Breast epithelium (tissue), 2 donors: ENCODE measurements around a stretch of chr9.

GRCh38 chr9:133683406-133684520 is 47.6 kb downstream of the DBH start:
- PRO-cap, result no peak
- RAMPAGE, long total RNA, 2 experiments, result no peak in any of the 2 experiments

- PRO-cap, result no peak
- RAMPAGE, long total RNA, 2 experiments, result no peak in any of the 2 experiments
Measured at GRCh38 chr9:133706867-133707495, 31.2 kb downstream of the SARDH start.

DNA sequence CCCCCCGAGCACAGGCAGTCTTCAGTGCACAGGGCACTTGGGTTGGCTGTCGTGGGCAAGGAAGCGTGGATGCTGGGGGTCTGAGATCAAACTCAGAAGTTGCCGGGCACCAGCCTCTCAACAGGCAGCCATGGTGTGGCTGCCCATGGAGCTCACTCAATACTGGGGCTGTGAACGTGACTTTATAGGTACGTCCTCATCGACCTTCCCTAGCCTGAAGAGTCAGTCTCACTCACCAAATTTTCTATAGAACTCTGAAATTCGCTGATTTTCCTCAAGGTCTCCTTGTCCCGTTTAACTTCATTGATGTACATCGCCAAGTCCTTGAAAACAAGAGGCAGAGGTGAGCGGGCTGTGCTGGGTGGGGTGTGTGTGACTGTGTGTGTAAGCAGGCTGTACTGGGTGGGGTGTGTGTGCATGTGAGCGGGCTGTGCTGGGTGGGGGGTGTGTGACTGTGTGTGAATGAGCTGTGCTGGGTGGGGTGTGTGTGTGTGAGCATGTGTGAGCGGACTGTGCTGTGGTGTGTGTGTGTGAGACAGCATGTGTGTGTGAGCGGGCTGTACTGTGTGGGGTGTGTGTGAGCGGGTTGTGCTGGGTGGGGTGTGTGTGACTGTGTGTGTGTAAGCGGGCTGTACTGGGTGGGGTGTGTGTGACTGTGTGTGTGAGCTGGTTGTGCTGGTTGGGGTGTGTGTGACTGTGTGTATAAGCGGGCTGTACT is 53.6 kb upstream of the SARDH start:
- PRO-cap, result no peak
- RAMPAGE, long total RNA, 2 experiments, result no peak in any of the 2 experiments

- PRO-cap, result no peak
- RAMPAGE, long total RNA, 2 experiments, result no peak in any of the 2 experiments
Measured at GRCh38 chr9:133823055-133824274, 85.3 kb upstream of the SARDH start.

DNA sequence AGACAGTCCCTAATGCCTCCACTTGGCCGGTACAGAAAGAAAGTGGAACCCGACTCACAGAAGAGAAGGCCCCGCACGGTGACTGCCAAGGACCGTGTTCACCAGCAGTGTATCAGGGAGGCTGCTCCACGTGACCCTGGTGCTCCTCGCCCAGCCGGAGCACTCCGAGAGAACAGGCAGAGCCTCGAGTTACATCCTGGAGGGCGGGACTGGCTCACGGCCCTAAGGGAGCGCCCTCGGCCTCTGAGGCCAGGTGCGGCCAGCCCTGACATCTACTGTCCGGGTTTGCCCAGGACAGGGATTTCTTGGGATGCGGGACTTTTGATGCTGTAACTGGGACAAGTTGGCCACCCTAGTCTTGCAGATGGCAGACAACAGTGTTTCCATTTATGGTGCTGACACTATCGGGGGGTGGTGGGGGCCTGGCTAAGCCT is 104.1 kb upstream of the SARDH start:
- PRO-cap, result no peak
- RAMPAGE, long total RNA, 2 experiments, result no peak in any of the 2 experiments

GRCh38 chr9:133937229-133937821 is 54.8 kb downstream of the VAV2 start:
- PRO-cap, result no peak
- RAMPAGE, long total RNA, 2 experiments, result no peak in any of the 2 experiments

DNA sequence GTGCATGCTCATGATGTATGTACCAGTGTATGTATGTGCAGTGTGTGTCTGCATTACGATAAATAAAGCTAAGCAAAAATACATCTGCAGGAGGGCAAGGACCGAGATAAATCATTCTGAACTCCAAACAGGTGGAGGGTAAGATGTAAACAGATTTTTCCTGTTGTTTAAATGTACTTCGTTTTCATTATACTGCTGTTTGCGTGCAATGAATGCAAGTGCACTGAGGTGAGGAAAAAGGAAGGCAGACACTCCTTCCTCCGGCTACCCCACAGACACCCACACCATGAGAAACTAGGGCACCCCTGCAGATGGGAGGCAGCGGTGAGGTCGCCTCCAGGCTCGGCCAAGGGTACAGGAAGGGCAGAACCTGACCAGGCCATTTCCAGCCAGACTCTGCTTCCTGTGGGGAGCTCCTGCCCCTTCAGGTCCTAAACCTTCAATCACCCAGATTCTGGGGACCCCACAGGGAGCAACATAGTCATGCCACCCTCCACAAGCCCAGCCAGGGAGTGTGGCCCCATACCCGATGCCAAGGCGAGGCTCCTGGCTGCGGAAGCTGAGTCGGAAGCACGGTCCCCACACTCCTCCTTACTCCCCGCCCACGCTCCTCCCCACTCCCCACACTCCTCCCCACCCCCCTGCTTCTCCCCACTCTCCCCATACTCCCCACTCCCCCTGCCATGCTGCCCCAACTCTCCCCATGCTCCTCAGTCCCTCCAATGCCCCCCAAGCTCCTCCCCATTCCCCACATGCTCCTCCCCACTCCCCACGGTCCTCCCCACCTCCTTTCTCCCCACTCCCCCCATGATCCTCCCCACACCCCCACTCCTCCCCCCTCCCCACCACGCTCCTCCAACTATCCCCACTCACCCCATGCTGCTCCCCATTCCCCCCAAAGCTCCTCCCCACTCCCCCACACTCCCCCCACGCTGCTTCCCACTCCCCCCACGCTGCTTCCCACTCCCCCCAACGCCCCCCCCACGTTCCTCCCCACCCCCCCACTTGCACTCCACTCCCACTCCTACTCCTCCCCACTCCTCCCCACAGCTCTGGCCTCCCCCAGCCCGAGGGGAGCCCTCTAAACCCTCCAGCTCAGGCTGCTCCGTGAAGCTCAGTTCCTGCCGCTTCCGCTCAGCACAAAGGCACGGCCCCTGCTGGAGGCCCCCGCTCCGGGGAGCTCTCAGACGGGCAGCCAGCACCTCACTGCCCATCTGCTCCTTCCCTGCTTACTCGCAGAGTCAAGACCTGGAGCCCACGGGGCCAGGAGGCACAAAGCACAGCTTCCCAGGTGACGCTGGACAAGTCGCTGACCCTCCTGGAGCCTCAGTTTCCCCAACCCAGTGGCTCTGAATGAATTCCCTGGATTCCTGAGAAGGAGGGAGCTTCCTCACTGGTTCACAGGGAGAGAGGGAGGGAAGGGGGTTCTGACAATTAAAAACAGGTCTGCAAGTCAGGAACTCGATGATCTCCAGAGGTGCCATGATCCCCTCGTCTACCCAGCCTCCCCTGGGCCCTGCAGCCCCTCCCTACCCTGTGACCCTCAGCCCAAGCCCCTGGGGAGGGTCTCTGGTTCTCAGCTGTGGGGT is 36.7 kb downstream of the VAV2 start:
- PRO-cap, result no peak
- RAMPAGE, long total RNA, 2 experiments, result no peak in any of the 2 experiments

DNA sequence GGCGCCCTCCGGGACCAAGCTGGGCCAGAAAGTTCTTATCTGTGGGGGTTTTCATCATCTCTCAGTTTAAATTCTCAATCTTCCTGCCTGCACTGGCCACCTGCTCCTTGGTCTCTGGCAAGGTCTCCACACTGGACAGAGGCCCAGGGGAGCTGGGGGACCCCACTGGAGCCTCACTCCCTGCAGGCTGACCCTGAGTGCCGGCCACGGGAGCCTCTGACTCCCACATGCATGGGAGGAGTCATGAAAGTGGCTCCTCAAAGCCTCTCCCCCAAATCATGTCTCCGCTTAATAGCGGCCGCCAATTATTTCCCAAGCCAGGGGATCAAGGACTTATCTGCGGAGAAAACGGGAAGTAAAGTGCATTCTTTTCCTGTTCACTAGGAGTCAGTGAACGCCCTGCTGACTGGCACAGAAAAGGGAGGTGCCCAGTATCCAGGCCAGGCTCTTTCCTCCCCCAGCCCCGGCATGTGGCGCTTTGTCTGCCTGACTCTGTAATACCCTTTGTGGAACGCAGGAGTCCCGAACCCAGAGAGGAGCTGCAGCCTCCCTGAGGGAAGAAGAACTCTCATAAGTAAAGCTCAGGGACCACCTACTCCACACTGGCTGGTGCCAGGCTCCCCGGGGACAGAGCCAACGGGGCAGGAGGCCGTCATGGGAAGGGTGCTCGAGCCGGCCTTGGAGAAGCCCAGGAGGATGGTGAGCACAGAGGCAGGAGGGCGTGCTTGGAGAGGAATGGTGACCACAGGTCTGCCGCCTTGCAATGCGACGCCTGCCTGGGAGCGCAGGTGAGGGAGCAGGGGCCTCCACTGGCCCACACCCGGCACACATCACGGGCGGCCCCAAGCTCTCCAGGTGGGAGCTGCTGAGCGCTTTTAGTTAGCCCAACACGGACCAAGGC is 31.6 kb downstream of the VAV2 start:
- PRO-cap, result no peak
- RAMPAGE, long total RNA, 2 experiments, result no peak in any of the 2 experiments

DNA sequence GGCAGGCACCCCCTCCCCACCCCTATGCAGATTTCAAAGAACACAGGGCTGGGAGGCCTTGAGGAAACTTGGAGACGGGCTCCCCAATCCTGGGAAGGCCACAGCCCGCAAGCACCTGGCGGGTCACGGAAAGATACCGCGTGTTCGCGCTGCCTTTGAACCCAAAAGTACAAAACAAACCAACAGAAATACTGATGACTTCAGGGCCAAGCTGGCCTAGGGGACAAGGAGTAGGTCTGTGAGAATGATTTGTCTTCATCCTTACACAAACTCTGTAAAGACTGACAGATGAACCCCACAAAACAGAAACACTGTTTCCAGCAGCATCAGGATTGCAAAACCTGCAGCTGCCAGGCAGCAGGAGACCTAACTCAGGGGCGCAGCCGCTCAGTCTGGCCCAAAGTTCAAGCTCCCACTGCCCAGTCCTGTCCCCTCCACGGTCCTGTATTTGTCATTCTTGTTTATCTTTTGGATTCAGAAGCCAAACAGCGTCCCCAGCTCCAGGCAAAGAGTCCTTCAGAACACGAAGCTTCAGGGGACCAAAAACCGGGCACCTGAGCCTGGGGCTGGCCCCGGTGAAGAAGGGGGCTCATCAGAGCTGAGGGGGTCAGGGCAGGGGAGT is 13.7 kb downstream of the VAV2 start:
- PRO-cap, result no peak
- RAMPAGE, long total RNA, 2 experiments, result no peak in any of the 2 experiments

- PRO-cap, result no peak
- RAMPAGE, long total RNA, 2 experiments, result no peak in any of the 2 experiments
Measured at GRCh38 chr9:134158528-134159676, 23.0 kb downstream of the WDR5 start.

DNA sequence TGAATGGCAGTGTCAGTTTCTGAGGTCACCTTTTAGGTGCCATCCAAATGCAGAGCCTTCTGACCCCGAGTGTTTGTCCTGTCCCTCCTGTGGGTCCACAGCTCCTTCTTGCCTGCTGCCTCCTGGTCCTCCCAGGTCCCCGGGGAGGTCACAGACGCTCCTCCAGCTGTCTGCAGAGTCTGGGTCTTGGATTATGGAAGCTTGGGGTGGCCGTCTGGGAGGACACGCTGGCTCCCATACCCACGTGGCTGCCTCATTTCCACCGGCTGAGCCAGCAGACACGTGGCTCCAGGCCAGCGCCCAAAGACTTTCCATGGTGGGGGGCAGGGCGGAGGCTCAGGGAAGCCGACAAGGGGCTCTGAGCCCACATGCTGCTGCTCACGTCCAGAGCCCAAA is 52.5 kb downstream of the WDR5 start:
- PRO-cap, result no peak
- RAMPAGE, long total RNA, 2 experiments, result no peak in any of the 2 experiments

- PRO-cap, result no peak
- RAMPAGE, long total RNA, 2 experiments, result no peak in any of the 2 experiments
Measured at GRCh38 chr9:134216342-134216920, 80.5 kb downstream of the WDR5 start.

GRCh38 chr9:134313549-134313920 is 12.7 kb upstream of the RXRA start:
- PRO-cap, result no peak
- RAMPAGE, long total RNA, 2 experiments, result no peak in any of the 2 experiments

DNA sequence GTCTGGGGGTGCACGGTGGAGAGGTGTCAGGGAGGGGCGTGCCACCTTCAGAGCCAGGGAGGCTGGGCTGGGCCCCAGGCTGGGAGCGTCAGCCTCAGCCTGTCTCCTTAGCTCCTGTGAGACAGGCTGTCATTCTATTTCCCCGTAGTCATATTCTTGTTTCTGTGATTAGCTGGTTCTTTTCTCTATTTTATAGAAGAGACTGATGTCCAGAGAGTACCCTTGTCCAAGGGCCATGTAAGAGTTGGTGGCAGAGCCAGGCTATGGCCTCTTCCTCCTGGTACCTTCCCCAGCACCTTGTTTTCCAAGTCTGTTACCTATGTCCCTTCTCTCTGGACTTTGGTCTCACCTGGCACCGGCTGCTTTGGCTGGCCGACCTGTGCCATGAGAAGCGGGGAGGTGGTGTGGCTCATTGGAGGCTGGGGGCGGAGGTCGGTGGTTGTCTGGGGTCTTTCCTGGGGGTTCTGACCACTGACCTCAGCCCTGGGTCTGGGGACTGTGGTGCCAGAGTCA is 4.5 kb upstream of the RXRA start:
- PRO-cap, result no peak
- RAMPAGE, long total RNA, 2 experiments, result no peak in any of the 2 experiments

GRCh38 chr9:134331944-134332967 is 6.0 kb downstream of the RXRA start:
- PRO-cap, result no peak
- RAMPAGE, long total RNA, 2 experiments, result no peak in any of the 2 experiments

GRCh38 chr9:134335649-134336344 is 9.5 kb downstream of the RXRA start:
- PRO-cap, result no peak
- RAMPAGE, long total RNA, 2 experiments, result no peak in any of the 2 experiments

GRCh38 chr9:134353471-134353965 is 27.3 kb downstream of the RXRA start:
- PRO-cap, result no peak
- RAMPAGE, long total RNA, 2 experiments, result no peak in any of the 2 experiments

DNA sequence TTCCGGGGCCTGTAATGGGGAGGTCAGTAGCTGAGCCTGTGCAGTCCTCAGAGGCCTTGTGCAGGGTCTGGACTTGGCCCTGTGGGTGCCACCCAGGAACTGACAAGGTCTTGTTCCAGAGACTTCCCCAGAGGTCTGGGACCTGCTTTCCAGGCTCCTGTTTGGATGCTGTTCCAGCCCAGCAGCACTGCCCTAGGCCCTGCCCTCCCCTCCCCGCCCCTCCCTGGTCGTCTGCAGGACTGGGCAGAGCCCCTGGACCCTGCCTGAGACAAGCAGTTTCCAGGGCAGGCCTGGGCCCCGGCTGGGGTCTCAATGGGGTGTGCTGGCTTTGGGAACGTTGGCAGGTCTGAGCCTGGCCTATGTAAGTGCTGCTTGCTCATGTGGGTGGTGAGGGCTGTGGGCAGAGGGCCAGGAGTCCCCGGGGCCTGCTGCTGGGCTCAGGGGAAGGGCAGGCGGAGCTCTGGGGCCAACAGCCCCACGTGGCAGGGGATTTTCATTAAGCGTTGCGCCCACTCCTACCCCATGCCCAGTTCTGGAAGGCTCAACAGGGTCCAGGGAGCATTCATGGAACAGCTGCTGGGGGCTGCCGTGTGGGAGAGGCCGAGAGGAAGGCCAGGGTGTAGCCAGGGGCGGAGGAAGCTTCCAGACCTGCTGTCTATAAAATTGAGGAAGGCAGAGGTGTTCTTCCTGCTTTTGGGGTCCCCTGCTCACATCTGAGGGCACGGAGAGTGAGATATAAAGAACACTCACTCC is 32.4 kb downstream of the RXRA start:
- PRO-cap, result no peak
- RAMPAGE, long total RNA, 2 experiments, result no peak in any of the 2 experiments

DNA sequence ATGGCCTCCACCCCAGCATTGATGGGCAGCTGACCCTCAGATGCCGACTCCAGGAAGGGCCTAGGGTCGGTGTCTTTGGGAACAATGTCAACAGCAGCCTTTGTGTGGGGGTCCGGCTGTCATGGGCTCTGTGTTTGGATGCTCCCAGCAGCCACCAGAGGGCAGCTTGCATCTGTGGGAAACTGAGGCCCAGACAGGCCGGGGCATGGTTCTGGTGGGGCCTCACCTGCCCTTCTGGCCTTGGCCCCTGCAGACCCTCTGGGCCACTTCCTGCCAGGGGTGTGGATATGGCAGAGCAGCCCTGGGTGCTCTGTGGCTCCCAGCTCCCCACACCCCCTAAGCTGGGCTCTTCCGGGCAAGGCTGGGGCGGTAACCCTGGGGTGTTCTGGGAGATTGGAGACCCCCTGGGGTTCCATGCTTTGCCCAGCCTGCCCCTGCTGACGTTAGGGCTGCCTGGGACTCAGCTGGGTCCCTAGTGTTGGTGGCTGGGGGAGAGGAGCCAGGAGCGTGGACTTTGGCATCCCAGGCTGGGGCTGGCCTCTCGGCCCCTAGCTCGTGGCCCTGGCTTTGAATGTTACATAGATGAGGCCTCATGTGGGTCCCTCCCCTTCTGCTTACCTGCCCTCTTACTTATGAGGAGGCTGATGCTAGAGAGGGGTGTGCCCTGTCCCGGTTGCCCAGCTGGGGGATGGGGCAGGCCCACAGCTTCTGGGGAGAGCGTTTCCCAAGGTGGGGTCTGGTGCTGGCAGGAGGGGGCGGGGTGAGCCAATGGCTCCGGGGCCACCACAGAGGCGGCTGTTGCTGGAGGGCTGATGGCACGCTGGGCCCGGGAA is 38.3 kb downstream of the RXRA start:
- PRO-cap, result no peak
- RAMPAGE, long total RNA, 2 experiments, result no peak in any of the 2 experiments

DNA sequence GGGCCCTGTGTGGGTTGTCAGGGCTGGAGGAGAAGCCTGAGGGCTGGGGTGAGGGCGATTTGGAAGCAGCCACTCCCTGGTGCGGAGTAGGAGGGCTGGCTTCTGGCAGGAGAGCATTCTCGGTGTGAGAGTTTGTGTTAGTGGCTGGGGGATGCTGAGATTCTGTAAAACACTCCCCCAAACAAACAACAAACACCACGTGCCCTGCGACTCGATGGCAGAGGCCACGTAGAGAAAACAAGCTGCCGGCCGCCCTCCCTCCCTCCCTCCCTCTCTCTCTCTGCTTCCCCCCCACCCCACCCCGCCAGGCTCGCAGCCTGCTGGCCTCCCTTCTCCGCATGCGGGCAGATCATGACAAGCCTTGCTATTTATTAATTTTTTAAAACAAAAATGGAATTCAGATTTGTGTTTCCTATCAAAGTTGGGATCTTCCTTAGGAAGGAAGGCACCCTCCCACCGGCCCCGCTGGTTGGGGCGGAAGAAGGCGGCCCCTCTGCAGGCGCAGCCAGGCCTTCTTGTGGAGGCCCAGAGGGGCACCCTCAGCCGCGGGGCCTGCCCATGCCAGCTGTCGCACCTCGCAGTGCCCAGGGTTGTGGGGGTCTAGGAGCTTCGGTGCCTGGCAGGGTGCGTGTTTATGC is 49.5 kb downstream of the RXRA start:
- PRO-cap, result unidirectional peak, minus-strand start at position 264 of the sequence
- RAMPAGE, long total RNA, 2 experiments, result no peak in any of the 2 experiments